Cytotoxic T cell (primary cell): ENCODE data around the genes RNF34 and MLXIP.

- PRO-cap, 2 experiments: no peak in any of the 2 experiments
These were observed 11.8 kb upstream of the CAMKK2 start for GRCh38 chr12:121308236-121308738.

DNA sequence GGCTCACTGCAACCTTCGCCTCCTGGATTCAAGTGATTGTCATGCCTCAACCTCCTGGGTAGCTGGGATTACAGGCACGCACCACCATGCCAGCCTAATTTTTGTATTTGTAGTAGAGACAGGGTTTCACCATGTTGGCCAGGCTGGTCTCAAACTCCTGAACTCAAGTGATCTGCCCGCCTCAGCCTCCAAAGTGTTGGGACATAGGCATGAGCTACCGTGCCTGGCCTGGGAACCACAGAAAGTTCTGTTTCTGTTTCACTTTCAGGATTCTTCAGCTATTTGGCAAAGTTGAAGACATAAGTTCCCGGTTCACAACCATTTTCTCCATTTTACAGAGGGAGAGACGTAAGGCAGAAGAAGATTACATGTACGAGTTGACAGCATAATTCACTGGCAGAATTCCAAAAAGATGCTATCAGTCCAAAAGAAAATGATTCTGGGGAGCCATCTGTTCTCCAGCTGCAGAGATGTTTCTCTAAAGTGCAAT is 8.2 kb upstream of the RNF34 start:
- PRO-cap, 2 experiments: peak in 2 of 2 experiments; most common plus-strand start position 330 of the sequence (in 2); most common minus-strand start position 248 of the sequence (in 1)

DNA sequence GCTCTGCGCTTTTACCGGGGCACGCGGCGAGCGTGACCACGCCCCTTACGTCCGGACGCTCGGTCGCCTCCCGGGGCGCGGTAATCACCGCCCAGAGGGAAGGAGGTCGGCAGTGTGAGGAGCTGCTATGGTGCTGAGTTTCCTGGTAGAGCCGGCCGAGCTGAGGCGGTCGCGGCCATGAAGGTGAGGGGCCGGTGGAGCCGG is at the start of gene RNF34:
Gene RNF34, plus strand, starts transcription at position 83 of the 204 bp plus-strand sequence.
- PRO-cap, 2 experiments: peak in 2 of 2 experiments; most common plus-strand start position 94 of the sequence (in 2)

GRCh38 chr12:121423620-121424405 is 23.9 kb downstream of the RNF34 start:
- PRO-cap, 2 experiments: no peak in any of the 2 experiments

- PRO-cap, 2 experiments: no peak in any of the 2 experiments
These were observed 30.1 kb downstream of the RNF34 start for GRCh38 chr12:121429839-121430635.

DNA sequence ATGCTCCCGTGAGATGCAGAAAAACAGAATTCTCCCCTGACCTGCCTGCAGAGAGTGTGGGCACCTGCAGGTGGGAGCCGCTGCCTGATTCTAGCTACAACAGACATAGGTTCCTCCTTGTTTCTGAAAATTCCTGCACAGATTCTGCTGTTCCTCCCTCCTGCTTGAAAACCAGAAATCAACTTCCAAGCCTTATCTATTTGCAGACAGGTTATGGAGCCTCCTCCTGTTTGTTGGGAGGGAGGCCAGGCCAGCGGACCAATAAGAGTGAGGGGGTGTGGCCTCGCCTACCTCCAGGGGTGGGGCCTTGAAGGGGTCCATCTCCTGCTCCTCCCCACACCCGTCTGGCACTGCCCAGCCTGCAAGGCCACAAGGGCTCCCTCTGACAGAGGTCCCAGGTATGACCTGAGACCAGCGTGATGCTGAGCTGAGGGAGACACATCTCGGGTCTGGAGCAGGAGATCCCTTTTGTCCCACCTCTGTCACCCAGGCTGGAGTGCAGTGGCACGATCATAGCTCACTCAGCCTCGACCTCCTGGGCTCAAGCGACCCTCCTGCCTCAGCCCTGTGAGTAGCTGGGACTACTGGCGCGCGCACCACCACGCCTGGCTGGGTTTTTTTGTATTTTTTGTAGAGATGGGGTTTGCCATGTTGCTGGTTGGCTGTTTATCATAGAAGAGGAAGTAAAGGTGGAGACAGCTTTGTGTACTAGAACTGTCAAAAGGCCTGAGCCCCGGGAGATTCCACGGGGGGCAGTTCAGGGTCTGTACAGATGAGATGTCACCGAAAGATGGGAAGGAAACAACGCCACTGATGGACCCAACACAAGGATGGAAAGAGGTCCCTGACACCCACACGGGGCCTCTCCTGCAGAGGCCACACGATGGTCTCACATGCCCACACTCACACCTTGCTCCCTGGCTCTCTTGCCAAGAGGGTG is 66.9 kb downstream of the KDM2B start:
- PRO-cap, 2 experiments: no peak in any of the 2 experiments

- PRO-cap, 2 experiments: peak in 1 of 2 experiments; most common plus-strand start chr12:121535533 (in 1); most common minus-strand start chr12:121535331 (in 1)
These were observed 45.5 kb downstream of the KDM2B start for GRCh38 chr12:121535161-121535795.

- PRO-cap, 2 experiments: no peak in any of the 2 experiments
These were observed 31.3 kb downstream of the MORN3 start for GRCh38 chr12:121638138-121638520.

GRCh38 chr12:121767458-121768113 is 25.9 kb downstream of the RHOF start:
- PRO-cap, 2 experiments: no peak in any of the 2 experiments

DNA sequence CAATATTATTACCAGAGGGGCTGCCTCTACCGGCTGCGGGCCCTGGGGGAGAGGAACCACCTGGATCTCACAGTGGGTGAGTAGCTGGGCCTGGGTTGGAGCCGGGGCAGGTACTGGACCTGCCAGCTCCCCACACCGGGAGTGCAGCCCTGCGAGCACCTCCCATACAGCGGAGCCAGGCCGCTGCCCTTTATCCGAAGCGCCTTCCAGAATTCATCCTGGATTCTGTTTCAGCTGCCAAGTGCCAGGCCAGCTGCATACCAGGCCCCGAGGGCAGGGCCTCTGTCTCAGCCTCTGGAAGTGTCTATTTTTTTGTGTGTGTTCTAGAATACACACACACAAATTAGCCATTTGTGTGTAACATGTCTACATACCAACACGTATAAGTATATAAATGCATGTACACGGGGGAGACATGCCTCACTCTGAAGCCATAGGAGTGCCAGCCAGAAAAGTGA is 20.0 kb downstream of the RHOF start:
- PRO-cap, 2 experiments: no peak in any of the 2 experiments

DNA sequence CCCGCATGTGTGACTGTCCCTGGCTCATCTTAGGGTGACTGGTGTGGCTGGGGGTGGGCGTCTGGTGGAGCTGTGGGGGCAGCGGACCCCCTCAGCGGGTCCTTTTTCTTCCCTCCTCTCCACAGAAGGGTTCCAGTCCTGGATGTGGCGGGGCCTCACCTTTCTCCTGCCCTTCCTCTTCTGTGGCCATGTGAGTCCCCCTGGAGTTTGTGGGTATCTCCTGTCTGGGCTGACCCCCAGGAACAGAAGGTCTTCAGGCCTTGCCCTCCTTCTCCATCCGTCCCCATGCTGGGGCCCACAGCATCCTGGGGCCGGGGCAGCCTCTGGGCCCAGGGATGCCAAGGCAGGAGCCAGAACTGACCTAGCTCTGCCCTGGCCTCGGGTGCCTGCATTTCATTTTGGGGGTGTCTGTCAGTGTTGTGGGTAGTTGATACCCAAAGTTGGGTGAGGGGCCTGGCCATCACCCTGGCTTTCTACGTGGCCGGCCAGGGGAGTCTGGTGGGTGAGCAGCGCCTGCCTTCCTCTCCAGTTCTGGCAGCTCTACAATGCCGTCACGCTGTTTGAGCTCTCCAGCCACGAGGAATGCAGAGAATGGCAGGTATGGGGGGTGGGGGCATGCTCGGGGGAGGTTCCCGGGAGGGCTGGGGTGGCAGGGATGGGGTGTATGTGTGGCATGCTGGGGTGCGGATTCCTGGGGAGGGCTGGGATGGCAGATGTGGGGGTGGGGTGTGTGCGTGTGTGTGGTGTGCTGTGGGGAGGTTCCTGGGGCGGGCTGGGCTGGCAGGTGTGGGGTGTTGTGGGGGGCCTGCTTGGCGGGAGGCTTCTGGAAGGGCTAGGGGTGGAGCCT is 18.7 kb downstream of the RHOF start:
- PRO-cap, 2 experiments: no peak in any of the 2 experiments

GRCh38 chr12:121775380-121776542 is 17.7 kb downstream of the RHOF start:
- PRO-cap, 2 experiments: peak in 1 of 2 experiments; most common minus-strand start chr12:121776057 (in 1)

DNA sequence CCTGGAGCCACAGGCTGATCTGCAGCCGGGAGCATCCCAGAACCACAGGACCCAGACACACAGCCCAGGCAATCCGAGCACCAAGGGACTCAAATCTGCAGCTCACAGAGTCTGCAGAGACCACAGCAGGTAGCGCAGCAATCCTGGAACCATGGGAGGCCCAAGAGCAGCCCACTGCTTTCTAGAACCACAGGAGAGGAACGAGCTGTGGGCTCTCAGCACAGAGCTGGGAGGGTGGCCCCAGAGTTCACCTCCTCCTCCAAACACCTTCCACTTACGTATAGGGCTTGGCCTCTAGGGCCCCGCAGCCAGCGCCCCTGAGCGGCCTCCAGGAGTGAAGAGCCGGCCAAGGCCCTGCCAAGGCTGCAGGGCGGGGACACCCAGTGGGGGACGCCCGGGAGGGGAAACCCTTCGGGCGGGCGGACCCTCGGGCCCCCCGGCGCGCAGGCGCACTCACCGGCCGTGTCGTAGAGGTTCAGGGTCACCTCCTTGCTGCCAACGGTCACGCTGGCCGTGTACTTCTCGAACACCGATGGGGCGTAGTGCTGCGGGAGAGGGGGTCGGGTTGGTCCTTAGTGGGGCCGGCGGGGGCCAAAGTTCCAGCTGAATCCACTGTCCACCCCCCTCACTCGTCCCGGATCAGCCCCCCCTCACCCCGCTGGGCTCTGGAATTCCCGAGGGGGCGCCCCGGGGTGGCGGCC is 643 bp downstream of the RHOF start:
- PRO-cap, 2 experiments: peak in 2 of 2 experiments; most common plus-strand start position 334 of the sequence (in 2); most common minus-strand start position 202 of the sequence (in 2)

DNA sequence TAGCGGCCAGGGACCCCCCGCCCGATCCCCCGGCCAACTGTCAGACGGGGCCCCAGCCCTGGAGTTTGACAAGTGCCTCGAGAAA is 1.0 kb downstream of the SETD1B start:
- PRO-cap, 2 experiments: no peak in any of the 2 experiments

DNA sequence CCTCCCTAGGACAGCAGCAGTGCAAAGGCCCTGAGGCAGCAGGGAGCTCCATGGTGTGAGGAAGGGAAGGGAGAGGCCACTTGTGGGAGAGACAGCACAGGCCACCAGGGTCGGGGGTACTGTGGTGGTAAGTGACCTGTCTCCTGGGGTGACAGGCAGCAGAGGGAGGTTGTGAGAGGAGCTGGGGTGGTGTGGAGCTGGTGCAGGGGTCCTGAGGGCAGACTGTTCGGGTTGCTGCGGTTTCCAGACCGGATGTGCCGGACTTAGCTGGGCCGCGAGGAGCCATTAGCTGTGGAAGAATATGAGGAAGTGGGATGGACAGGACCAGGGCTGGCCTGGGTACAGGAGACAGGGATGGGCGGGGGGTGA is 22.6 kb downstream of the SETD1B start:
- PRO-cap, 2 experiments: peak in 1 of 2 experiments; most common plus-strand start position 302 of the sequence (in 1)

GRCh38 chr12:121830540-121831337 is 26.9 kb downstream of the SETD1B start:
- PRO-cap, 2 experiments: peak in 2 of 2 experiments; most common plus-strand start chr12:121830654 (in 1)

DNA sequence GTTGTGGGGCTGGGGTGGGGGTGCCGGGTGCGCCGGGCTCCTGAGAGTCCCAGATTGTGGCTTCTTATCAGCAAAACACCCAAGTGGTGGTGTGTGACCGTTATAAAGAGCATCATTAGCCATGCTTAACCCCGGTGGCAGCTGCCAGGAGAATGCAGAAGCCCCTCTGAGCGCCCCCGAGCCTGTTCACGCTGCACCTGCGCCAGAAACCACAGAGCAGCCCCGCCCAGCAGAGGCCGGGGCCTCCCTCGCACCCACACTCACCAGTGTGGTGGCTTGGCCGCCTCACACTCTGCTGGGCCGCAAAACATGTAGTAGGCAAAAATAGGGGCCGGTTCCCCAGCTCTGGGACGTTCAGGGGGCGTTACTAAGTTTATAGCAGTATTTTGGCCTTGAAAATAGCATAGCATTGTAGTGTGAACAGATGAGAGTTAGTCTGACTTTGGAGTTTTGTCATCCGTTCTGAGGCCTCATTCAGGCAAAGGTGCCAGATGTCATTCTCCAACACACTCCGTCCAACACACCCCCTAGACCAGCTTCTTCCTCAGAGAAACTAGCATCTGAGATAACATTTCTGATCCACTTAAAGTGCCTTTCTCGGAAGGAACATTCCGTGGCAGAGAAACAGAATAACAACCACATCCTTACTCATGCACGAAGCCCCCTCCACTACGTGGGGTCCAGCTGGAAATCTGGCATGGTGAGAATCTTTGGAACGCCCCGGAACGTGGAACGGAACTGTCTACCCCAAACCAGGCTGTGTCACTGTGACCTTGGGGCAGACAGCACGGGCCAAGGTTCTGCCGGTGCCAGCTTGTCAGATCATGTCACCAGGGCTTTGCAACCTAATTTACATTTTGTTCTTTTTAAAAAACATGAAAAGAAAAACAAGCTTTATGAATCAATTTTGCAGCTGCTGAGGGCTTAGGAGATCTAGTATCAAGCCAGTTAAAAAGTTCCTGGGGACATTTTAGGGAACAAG is 17.2 kb upstream of the BCL7A start:
- PRO-cap, 2 experiments: no peak in any of the 2 experiments

DNA sequence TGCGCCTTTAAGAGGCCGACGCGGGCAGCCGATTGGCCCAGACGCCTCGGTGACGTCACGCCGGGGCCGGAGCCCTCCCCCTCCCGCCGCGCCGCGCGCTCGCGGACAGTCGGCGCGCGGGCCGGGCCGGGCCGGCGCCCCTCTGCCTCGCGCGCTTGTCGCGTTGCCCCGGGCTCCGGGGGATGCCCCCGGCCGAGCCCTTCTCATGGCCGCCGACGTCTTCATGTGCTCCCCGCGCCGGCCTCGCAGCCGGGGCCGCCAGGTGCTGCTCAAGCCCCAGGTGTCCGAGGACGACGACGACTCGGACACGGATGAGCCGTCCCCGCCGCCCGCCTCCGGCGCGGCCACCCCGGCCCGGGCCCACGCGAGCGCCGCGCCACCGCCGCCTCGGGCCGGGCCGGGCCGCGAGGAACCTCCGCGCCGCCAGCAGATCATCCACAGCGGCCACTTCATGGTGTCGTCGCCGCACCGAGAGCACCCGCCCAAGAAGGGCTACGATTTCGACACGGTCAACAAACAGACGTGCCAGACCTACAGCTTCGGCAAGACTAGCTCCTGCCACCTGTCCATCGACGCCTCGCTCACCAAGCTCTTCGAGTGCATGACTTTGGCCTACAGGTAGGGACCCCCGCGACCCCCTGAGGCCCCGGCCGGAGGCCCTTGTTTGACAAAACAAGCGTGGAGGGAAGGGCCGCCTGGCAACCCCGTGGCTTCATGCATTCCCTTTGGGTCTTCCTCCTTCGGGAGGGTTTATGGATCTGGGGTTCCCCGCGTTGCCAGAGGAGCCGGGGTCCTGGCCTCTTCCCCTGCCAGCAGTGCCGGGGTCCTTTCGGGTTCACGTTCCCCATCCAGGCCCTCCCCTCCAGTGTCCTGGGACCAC is at the start of gene MLXIP:
Gene MLXIP, plus strand, starts transcription at position 108 of the 880 bp plus-strand sequence.
- PRO-cap, 2 experiments: peak in 2 of 2 experiments; most common plus-strand start position 108 of the sequence (in 2)

GRCh38 chr12:122126513-122127629 is 47.1 kb downstream of the IL31 start:
- PRO-cap, 2 experiments: peak in 1 of 2 experiments; most common plus-strand start chr12:122127165 (in 1)

DNA sequence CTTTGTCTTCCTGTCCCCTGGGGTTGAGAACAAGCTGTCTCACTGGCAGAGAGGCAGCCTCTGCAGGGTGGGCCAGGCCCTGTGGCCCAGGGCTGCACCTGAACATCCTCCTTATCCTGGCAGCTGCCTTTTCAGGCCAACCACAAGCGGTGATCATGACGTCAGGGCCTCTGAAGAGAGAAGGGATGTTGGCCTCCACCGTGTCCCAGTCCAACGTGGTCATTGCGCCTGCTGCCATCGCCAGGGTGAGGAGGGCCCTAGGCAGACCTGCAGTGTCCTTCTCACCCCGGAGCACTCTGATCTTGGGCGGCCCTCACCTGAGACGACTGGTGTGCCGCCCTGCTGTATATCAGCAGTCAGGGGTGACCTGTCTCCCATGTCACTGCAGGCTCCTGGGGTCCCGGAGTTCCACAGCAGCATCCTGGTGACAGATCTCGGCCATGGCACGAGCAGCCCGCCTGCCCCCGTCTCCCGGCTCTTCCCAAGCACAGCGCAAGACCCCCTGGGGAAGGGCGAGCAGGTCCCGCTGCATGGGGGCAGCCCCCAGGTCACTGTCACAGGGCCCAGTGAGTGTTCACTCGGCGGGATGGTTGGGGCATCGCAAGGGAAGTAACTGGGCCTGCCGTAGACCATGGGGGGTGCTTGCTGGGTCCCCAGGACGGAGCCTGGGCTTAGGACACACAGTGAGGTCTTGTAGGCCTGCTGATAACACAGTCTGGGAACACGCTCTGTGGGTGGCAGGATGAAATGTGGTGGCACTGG is 38.7 kb downstream of the IL31 start:
- PRO-cap, 2 experiments: no peak in any of the 2 experiments